ENCODE measurements around the gene NET1.

GRCh38 chr10:3786281-3787155 is 1.5 kb upstream of the KLF6 start:
- PRO-cap, 5 experiments: peak in 5 of 5 experiments; most common plus-strand start chr10:3786748 (in 2); most common minus-strand start chr10:3786675 (in 4)
- RAMPAGE, long total RNA, 2 experiments: no peak in any of the 2 experiments
- RRBS: no CpG with 5 or more reads among the region's 20 CpGs

DNA sequence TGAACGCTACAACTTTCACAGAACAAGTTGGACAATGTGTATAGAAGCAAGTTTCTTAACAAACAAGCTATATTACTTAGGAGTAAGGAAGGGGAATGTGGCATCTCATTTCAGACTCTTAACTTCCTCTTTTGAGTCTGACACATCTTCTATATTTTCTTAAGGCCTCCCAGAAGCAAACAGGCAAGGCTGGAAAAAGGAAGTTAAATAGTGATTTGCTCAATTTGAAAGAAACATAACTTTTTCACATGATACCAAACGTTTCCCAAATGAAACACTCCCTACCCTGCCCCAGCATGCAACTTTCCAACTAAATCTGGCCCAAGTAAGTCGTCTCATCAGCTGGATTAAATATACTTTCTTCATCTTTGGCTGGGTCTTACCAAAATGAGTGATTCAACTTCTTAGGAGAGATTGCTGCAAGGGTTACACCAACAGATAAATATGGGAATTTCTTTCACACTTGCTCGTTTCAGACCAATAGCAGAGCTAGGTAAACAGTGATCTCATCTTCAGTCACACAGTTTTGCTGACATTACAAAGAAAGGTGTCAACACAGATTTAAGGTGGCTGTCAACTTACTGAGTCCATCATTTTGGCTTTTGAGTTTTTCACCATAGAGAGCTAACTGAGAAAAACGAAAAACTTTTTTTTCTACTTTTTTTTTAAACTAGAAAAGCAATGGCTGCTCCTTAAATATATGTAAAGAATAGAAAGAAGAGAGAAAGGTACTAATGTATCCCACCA is 66.4 kb upstream of the KLF6 start:
- PRO-cap, 5 experiments: peak in 1 of 5 experiments; most common plus-strand start position 558 of the sequence (in 1); most common minus-strand start position 416 of the sequence (in 1)
- RAMPAGE, long total RNA, 2 experiments: no peak in any of the 2 experiments
- RRBS: no CpG with 5 or more reads among the region's 5 CpGs

GRCh38 chr10:3868256-3868631 is 83.2 kb upstream of the KLF6 start:
- PRO-cap, 5 experiments: no peak in any of the 5 experiments
- RAMPAGE, long total RNA, 2 experiments: no peak in any of the 2 experiments
- RRBS: no CpG with 5 or more reads among the region's 6 CpGs

- PRO-cap, 5 experiments: peak in 1 of 5 experiments; most common minus-strand start chr10:3895036 (in 1)
- RAMPAGE, long total RNA, 2 experiments: no peak in any of the 2 experiments
- RRBS: no CpG with 5 or more reads among the region's 10 CpGs
These were observed 109.9 kb upstream of the KLF6 start for GRCh38 chr10:3894862-3895433.

- PRO-cap, 5 experiments: no peak in any of the 5 experiments
- RAMPAGE, long total RNA, 2 experiments: no peak in any of the 2 experiments
- RRBS: no CpG with 5 or more reads among the region's 23 CpGs
These were observed 121.7 kb upstream of the KLF6 start for GRCh38 chr10:3906451-3907437.

DNA sequence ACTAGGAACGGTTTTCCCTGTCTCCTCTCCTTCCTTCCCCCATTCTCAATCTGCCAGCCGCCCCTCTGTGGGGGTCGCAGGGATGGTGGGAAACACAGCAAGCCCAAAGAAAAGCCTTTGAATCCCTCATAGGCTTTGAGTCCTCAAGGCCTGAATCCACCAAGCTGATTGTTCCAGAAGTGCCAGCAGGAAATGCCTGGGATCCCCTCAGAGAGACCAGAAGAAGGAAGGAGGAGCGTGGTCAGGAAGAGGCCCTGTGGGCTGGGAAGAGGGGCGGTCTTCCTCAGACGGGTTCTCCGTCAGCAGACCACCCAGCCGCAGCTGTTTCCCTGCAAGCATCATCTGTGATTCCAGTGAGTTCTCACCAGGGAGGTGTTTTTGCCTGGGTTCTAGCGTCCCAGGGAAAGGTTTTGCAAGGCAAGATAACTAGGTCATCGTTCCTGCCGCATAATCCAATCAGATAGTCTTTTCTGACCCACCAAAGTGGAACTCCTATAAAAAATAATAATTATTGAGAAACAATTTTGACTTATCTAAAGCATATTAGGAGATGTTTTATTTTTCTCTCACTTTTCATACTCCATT is 190.1 kb upstream of the KLF6 start:
- PRO-cap, 5 experiments: no peak in any of the 5 experiments
- RAMPAGE, long total RNA, 2 experiments: no peak in any of the 2 experiments
- RRBS: no CpG with 5 or more reads among the region's 11 CpGs

DNA sequence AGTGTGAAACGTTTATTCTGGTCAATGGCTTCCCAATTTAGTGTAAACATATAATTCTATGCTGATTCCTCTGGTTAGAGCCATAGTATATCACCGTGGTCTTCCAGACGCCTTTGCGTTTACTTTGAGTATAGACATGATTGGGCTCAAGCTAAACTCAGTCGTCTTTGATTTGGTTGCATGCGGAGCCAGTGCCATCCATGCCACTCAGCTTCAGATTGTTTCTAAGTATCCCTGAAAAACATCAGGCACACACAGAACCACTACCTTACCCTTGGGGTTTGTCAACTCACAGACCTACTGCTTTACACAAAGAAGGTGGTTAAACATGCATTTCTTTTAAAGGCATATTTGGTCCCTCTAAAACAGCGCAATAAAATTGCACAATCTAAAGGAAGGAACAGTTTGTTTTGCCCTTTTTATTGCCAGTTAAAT is 273.6 kb upstream of the KLF6 start:
- PRO-cap, 5 experiments: no peak in any of the 5 experiments
- RAMPAGE, long total RNA, 2 experiments: no peak in any of the 2 experiments
- RRBS: no CpG with 5 or more reads among the region's 7 CpGs

DNA sequence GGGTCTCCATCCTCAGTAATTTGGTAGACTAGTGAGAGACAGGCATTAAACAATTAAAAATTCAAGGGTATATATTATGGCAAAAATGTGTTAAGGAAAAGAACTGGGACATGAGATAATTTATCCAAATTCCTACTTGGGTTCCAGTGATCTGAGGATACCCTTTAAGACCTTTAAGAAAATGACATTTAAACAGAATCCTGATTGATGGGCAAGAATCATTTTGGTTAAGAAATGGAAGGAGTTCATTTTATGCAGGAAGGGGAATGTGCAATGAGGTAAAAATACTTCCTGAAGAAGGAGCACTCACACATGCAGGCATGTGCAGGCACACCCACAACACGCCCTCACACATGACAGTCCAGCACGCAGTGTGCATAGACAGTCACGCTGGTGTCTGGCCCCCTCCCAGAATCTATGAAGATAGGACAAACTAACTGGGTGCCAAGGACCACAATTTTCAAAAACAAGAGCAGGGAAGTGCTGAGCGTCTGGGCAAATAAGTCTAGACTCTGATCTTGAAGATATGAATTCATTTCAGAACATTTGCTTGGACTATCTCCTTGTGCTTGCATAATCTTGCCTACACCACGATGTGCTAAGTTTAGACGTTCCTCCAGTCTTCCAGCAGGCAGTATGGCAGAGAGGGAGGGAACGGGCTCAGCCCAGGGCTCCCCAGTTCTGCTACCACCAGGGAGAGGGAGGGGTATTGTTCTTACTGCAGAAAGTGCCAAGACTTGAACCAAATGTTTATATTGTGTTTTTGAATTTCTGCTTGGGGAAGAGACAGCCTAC is 276.4 kb upstream of the KLF6 start:
- PRO-cap, 5 experiments: no peak in any of the 5 experiments
- RAMPAGE, long total RNA, 2 experiments: no peak in any of the 2 experiments
- RRBS: no CpG with 5 or more reads among the region's 7 CpGs

DNA sequence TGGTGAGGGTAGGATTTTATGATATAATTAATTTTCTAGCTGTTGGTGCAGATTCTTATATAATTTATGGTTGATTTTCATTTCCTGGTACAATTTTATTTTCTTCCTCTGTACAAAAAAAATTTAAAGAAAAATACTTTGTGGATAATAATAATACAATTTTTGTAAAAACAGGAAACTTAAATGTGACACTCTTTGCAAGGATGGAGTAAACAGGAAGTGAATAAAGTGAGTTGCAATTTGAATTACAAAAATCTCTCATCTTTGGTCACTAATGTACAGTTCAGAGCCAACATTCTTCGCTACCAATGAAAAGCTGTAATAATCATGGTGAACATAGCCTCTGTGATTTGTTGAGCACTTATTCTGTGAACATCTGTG is 295.1 kb upstream of the KLF6 start:
- PRO-cap, 5 experiments: no peak in any of the 5 experiments
- RAMPAGE, long total RNA, 2 experiments: no peak in any of the 2 experiments
- RRBS: no CpG with 5 or more reads among the region's 1 CpG

GRCh38 chr10:4246719-4247531 is 461.9 kb upstream of the KLF6 start:
- PRO-cap, 5 experiments: no peak in any of the 5 experiments
- RAMPAGE, long total RNA, 2 experiments: no peak in any of the 2 experiments
- RRBS: no CpG with 5 or more reads among the region's 9 CpGs

GRCh38 chr10:4344430-4345144 is 481.4 kb upstream of the AKR1E2 start:
- PRO-cap, 5 experiments: no peak in any of the 5 experiments
- RAMPAGE, long total RNA, 2 experiments: no peak in any of the 2 experiments
- RRBS: no CpG with 5 or more reads among the region's 11 CpGs

- PRO-cap, 5 experiments: peak in 1 of 5 experiments; most common minus-strand start chr10:4677796 (in 1)
- RAMPAGE, long total RNA, 2 experiments: start-site peak on the minus strand in 2 of 2 experiments, at chr10:4678116-4678195 at its widest, 10 to 18 reads per replicate
- RRBS: no CpG with 5 or more reads among the region's 11 CpGs
These were observed 148.3 kb upstream of the AKR1E2 start for GRCh38 chr10:4677258-4678545.

GRCh38 chr10:4685533-4686000 is 140.4 kb upstream of the AKR1E2 start:
- PRO-cap, 5 experiments: no peak in any of the 5 experiments
- RAMPAGE, long total RNA, 2 experiments: no peak in any of the 2 experiments
- RRBS: no CpG with 5 or more reads among the region's 3 CpGs

DNA sequence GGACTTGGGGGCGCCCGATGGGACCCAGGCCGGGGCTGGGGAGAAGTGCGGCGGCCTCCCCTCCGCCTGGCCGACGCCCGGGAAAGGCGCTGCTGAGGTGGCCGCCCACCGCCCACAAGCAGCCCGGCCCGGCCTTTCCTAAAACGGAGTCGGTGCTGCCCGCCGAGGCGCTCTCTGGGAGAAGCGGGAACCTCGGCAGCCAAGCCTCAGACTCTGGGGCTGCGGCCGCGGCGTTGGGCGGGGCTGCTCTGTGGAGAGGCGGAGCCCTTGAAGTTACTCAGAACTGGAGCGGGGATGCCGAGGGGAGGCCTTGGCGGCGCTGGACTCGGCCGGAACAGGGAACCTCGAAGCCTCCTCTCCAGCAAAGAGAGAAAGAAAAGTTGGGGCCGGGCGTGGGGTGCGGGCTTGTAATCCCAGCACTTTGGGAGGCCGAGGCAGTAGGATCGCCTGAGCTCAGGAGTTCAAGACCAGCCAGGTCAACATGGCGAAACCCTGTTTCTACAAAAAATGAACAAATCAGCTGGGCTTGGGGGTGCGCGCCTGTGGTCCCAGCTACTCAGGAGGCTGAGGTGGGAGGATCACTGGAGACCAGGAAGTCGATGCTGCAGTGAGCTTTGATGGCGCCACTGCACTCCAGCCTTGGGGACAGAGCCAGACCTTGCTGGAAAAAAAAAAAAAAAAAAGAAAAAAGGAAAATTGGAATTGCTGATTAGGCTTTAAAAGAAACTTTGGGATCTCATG is 574 bp downstream of the AKR1E2 start:
- PRO-cap, 5 experiments: peak in 5 of 5 experiments; most common plus-strand start position 322 of the sequence (in 1); most common minus-strand start position 208 of the sequence (in 4)
- RAMPAGE, long total RNA, 2 experiments: no peak in any of the 2 experiments
- RRBS: 5% methylated on average over 11 of the region's 44 CpGs

DNA sequence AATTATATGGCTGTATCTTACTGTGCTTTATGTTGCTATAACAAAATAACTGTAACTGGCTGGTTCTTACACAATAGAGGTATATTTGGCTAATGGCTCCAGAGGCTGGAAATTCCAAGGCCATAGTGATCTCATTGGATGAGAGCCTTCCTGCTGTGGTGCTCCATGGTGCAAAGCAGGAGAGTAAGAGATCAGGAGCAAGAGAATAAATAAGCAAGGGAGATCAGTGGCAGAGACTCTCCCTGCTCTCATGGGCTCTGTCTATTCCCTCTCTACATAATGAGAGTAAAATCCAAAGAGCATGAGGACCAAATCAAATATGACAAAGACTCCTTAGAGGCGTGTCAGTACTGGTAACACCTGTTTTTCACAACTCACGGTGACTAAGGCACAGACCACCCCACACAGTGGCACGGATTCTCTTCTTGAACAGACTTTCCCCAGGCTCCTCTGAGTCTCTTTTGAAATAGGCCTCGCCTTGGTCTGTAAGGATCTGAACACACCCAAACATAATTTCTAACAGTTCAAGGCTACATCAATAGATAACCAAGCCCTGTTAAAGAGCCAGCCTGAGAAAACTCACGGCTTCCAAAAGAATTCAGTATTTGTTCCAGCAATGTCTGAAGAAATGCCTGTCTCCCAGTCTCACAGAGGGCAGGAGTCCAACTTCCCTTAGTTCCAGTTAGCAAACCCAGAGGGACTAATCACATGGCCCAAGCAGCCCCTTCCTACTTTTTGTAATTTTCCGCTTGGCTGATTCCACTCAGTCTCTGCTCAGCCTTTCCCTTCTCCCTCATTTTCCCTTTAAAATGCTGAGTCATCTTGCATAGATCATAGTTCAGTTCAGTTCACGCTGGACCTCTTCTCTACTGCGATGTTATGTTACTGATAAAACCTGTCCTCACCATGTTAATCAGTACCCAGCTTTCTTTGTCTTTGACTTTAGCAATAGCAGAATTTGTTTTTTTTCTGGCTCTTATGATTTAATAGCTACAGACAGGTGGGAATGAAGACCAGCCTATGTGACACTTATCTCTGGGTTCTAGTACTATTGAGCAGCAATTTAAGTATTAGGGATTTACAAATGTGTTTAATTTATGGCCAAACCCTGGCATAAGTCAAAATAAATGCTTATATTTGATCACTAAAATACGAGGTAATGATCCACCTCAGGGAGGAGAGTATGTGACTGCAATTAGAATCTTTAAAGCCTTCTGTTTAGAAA is 22.7 kb upstream of the AKR1C3 start:
- PRO-cap, 5 experiments: peak in 4 of 5 experiments; most common plus-strand start position 766 of the sequence (in 4); most common minus-strand start position 806 of the sequence (in 4)
- RAMPAGE, long total RNA, 2 experiments: no peak in any of the 2 experiments
- RRBS: no CpG with 5 or more reads among the region's 9 CpGs

DNA sequence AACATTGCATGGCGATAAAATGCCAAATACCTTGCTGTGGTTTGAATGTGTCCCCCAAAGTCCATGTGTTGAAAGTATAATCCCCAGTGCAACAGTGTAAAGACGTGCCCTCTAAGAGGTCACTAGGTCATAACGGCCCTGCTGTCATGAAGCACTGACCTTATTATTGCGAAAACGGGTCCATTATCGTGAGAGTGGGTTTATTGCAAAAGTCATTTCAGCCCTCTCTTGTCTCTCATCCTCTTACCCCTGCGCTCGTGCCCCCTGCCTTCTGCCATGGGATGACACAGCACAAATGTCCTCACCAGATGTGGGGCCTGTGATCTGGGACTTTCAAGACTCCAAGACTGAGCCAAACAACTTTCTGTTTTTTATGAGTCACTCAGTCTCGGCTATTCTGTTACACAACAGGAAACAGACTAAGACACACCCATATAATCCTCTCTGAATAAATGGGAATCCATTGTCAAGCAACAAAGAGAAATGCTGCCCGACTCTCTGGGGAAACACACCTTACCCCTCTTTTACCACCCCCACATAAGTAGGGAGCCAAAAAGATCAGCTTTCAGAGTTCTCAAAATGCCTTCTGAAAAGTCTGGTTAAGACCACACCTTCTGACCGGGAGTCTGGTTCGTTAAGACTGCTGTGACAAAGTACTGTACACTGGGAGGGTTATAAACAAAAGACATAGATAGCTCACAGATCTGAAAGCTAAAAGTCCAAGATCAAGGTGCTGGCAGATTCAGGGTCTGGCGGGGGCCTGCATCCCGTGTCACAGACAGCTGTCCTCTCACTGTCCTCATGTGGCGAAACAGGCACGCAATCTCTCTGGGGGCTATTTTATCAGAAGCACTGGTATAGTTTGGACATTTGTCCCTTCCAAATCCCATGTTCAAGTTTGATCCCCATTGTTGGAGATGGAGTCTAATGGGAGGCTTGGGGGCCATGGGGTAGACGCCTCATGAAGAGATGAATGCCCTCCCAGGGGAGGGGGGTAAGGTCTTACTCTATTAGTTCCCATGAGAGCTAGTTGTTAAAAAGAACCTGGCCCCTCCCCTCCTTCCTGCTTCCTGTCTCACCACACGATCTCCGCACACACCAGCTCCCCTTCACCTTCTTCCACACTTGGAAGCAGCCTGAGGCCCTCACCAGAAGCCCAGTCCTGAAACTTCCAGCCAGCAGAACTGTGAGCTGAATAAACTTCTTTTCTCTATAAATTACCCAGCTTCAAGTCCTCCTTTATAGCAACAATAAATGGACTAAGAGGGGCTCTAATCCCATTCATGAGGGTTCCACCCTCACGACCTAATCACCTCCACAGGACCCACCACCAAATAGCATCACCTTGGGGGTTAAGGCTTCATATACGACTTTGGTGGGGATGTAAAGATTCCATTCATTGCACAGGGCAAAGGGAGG is 72.7 kb upstream of the UCN3 start:
- PRO-cap, 5 experiments: peak in 3 of 5 experiments; most common plus-strand start position 479 of the sequence (in 2); most common minus-strand start position 349 of the sequence (in 3)
- RAMPAGE, long total RNA, 2 experiments: no peak in any of the 2 experiments
- RRBS: no CpG with 5 or more reads among the region's 21 CpGs

- PRO-cap, 5 experiments: peak in 1 of 5 experiments; most common plus-strand start chr10:5294091 (in 1)
- RAMPAGE, long total RNA, 2 experiments: no peak in any of the 2 experiments
- RRBS: no CpG with 5 or more reads among the region's 11 CpGs
These were observed 71.0 kb upstream of the UCN3 start for GRCh38 chr10:5293526-5294361.

- PRO-cap, 5 experiments: peak in 4 of 5 experiments; most common plus-strand start chr10:5412616 (in 4)
- RAMPAGE, long total RNA, 2 experiments: start-site peak on the plus strand in 1 of 2 experiments, at chr10:5412702-5412721 at its widest, 30 reads per replicate
- RRBS: 2% methylated on average over 34 of the region's 50 CpGs
These were observed at the start of gene NET1 for GRCh38 chr10:5412105-5412932. Gene NET1 (plus strand): TSS chr10:5412557.

DNA sequence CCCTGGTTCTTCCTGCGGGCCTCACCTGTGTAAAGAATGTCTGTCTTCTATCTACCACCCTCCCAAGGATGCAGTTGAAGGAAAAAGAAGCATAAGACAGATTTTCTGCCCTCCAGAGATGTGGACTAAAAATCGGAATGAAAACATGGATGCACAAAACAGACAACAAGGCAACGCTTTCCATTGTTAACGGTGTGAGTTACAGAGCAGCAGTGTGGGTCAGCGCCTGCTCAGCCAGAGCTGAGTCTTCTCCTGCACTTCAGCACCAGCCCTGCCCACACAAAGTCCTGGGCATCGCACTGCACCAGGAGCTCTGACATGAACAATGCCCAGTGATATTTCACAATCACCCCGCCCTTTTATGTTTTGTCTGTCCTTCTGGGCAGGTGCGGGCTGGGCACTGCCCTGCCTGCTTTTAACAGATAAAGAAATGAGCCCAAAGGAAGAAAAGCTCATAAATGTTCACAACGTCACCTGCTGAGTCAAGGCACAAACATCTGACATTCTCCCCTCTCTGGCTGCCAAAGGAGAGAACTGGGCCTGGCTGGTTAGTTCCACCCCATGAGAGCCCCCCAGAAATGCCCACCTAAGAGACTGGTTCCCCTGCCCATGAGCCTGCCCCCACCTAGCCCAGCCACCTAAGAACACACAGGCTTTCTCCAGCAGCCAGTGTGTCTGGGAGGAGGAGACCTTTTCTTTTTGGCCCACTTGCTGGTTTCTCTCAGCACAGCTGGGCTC is 22.1 kb downstream of the CALML3 start:
- PRO-cap, 5 experiments: peak in 1 of 5 experiments; most common plus-strand start position 278 of the sequence (in 1); most common minus-strand start position 289 of the sequence (in 1)
- RAMPAGE, long total RNA, 2 experiments: no peak in any of the 2 experiments
- RRBS: no CpG with 5 or more reads among the region's 9 CpGs

GRCh38 chr10:5564535-5565282 is 39.9 kb downstream of the CALML3 start:
- PRO-cap, 5 experiments: no peak in any of the 5 experiments
- RAMPAGE, long total RNA, 2 experiments: no peak in any of the 2 experiments
- RRBS: 68% methylated on average over 2 of the region's 19 CpGs